GM12878 (cell line): ENCODE measurements around a stretch of chr2.

DNA sequence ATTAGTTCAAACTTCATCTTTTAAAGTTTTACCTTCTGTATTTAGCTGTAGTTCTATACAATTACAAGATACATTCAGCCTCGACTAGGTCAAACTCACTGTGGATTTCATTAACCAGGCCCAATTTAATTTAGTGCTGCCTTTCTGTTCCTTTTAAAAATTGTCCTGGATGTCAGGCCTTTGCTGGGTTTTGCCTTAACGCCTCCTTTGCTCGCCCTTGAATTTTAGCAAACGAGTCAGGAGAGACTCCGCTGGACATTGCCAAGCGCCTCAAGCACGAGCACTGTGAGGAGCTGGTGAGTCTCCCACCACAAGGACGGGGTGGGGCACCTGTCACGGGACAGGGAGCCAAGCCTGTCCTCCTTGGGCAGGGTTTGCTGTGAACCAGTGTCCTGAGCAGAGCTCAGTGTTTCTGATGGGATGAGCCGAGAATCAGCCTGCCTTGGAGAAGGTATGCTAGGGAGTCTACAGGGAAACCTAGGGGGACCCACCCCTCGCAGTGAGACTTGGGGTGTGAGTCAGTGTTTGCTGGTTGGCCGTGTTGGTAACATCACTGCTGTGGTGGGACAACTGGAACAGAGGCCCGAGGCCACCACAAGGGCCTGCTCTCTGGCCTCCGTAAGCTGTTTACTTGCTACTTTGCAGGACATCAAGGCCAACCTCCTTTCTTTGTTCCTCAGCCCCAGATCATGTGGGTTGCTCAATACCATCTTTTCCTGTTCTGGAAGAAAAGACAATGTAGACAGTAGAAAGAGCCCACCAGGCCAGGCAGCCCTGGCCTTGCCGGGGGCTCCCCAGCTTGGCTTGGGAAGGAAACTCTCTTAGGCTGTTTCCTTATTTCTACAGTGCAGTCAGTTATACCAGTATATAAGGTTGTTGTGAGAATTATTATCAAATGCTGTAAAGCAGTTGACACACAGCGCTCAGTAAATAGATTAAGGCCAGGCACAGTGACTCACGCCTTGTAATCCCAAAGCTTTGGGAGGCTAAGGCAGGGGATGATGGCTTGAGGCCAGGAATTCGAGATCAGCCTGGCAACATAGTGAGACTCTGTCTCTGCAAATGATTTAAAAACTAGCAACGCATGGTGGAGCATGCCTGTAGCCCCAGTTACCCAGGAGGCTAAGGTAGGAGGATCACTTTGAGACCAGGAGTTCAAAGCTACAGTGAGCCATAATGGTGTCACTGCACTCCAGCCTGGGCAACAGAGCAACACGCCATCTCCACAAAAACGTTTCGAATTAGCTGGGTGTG is 42.4 kb downstream of the ITGB1BP1 start:
- RAMPAGE, long total RNA = no peak
- RRBS, 2 experiments = no CpG with 5 or more reads among the region's 22 CpGs
CAGE:
- cytosol, long polyA minus RNA = no peak
- cytosol, long polyA plus RNA = no peak
- long polyA plus RNA = no peak
- nucleolus, long total RNA = no peak
- nucleus, long polyA plus RNA = no peak
- nucleus, long total RNA = no peak

- RAMPAGE, long total RNA = no peak
- RRBS, 2 experiments = no CpG with 5 or more reads among the region's 4 CpGs
CAGE:
- cytosol, long polyA minus RNA = no peak
- cytosol, long polyA plus RNA = no peak
- long polyA plus RNA = no peak
- nucleolus, long total RNA = no peak
- nucleus, long polyA plus RNA = no peak
- nucleus, long total RNA = no peak
These were observed 17.1 kb downstream of the IAH1 start for GRCh38 chr2:9491496-9491859.

- RAMPAGE, long total RNA = no peak
- RRBS, 2 experiments = no CpG with 5 or more reads among the region's 6 CpGs
CAGE:
- cytosol, long polyA minus RNA = no peak
- cytosol, long polyA plus RNA = no peak
- long polyA plus RNA = no peak
- nucleolus, long total RNA = no peak
- nucleus, long polyA plus RNA = no peak
- nucleus, long total RNA = no peak
These were observed 4.6 kb downstream of the ADAM17 start for GRCh38 chr2:9550966-9551478.

DNA sequence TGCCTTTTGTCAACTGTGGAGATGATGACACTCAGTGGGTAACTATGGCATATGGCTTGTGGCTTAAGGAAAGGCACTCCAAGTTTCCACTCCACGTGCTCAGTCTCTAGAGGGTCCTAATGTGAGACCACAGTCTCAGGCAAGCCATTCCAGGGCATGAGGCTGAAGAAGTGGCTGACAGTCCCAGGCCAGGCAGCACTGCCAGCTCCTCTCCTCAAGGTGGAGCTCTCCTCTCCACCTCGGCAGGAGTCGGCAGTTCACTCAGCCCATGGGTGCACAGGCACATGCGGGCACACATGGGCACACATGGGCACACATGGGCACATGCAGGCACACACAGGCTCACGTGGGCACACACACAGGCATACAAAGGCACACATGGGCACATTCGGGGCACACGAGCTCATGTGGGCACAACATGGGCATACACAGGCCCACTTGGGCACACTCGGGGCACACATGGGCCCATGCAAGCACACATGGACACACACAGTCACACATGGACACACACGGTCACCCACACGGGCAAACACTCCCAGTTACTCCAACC is 65.3 kb upstream of the TAF1B start:
- RAMPAGE, long total RNA = no peak
- RRBS, 2 experiments = no CpG with 5 or more reads among the region's 10 CpGs
CAGE:
- cytosol, long polyA minus RNA = no peak
- cytosol, long polyA plus RNA = no peak
- long polyA plus RNA = no peak
- nucleolus, long total RNA = no peak
- nucleus, long polyA plus RNA = no peak
- nucleus, long total RNA = no peak

DNA sequence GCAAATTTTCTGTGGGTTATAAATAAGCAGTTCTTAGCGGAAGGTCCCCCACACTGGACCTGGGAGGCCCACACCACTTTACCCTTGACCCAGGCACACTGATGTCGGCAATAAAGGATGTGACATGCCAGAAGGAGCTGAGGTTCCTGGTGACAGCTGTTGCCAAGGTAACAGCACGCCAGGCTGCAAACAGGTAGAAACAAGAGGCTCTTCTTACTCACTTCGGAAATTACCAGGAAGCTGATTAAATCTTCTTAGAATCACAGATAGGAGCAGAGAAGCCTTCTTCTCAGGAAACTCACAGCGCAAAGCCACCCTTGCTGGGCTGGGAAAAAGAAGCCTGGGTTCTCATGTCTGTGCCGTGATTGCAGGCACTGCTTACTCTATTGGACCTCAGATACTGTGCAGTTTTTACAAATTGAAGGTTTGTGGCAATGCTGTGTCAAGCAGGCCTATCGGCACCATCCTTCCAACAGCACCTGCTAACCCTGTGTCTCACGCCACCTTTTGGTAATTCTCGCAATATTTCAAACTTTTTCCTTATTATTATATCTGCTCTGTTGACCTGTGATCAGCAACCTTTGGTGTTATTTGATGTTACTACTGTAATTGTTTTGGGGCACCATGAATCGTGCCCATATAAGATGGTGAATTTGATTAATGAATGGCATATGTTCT is 61.0 kb upstream of the TAF1B start:
- RAMPAGE, long total RNA = no peak
- RRBS, 2 experiments = no CpG with 5 or more reads among the region's 10 CpGs
CAGE:
- cytosol, long polyA minus RNA = no peak
- cytosol, long polyA plus RNA = no peak
- long polyA plus RNA = no peak
- nucleolus, long total RNA = no peak
- nucleus, long polyA plus RNA = no peak
- nucleus, long total RNA = no peak

- RAMPAGE, long total RNA = no peak
- RRBS, 2 experiments = 1% methylated on average over 24 to 30 of the region's 34 CpGs
CAGE:
- cytosol, long polyA minus RNA = no peak
- cytosol, long polyA plus RNA = no peak
- long polyA plus RNA = no peak
- nucleolus, long total RNA = no peak
- nucleus, long polyA plus RNA = no peak
- nucleus, long total RNA = no peak
These were observed 305 bp downstream of the GRHL1 start for GRCh38 chr2:9951876-9952120.

- RAMPAGE, long total RNA = no peak
- RRBS, 2 experiments = no CpG with 5 or more reads among the region's 8 CpGs
CAGE:
- cytosol, long polyA minus RNA = no peak
- cytosol, long polyA plus RNA = no peak
- long polyA plus RNA = no peak
- nucleolus, long total RNA = no peak
- nucleus, long polyA plus RNA = no peak
- nucleus, long total RNA = no peak
These were observed 24.6 kb downstream of the GRHL1 start for GRCh38 chr2:9976035-9976478.

- RAMPAGE, long total RNA = no peak
- RRBS, 2 experiments = 70 to 91% methylated on average over 16 to 19 of the region's 67 CpGs
CAGE:
- cytosol, long polyA minus RNA = no peak
- cytosol, long polyA plus RNA = no peak
- long polyA plus RNA = no peak
- nucleolus, long total RNA = no peak
- nucleus, long polyA plus RNA = no peak
- nucleus, long total RNA = no peak
These were observed 36.8 kb upstream of the KLF11 start for GRCh38 chr2:10006179-10007347.

GRCh38 chr2:10028780-10029917 is 14.2 kb upstream of the KLF11 start:
- RAMPAGE, long total RNA = no peak
- RRBS, 2 experiments = 17 to 48% methylated on average over 2 to 4 of the region's 36 CpGs
CAGE:
- cytosol, long polyA minus RNA = no peak
- cytosol, long polyA plus RNA = no peak
- long polyA plus RNA = no peak
- nucleolus, long total RNA = no peak
- nucleus, long polyA plus RNA = no peak
- nucleus, long total RNA = no peak

DNA sequence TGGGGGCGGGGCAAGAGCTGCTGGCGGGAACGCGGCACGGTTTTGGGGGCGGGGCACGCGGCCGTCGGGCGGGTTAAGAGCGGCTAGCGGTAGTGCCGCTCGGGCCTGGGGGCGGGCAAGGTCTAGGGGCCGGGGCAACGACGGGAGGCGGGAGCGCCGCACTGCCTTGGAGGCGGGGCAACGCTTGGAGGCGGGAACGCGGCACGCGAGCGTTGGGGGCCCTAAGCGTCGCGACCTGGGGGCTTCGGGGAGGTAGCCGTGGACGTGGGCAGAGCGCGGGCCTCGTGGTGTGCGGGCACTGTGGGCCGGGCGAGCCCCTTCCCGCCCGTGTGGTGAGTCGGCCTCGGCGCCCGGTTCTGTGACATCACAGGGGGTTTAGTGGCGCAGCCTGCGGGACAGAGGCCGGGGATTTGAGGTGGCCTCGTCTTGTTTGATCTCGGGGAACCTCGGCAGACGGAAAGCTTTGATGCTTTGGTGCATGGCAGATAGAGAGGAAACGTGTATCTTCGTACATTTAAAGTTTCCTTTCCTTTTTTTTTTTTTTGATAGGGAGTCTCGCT is 850 bp downstream of the KLF11 start:
- RAMPAGE, long total RNA = no peak
- RRBS, 2 experiments = 34 to 90% methylated on average over 11 of the region's 58 CpGs
CAGE:
- cytosol, long polyA minus RNA = no peak
- cytosol, long polyA plus RNA = no peak
- long polyA plus RNA = no peak
- nucleolus, long total RNA = no peak
- nucleus, long polyA plus RNA = no peak
- nucleus, long total RNA = no peak

GRCh38 chr2:10124588-10124914 is 2.0 kb downstream of the RRM2 start:
- RAMPAGE, long total RNA = no peak
- RRBS, 2 experiments = no CpG with 5 or more reads among the region's 4 CpGs
CAGE:
- cytosol, long polyA minus RNA = no peak
- cytosol, long polyA plus RNA = no peak
- long polyA plus RNA = no peak
- nucleolus, long total RNA = no peak
- nucleus, long polyA plus RNA = no peak
- nucleus, long total RNA = no peak

DNA sequence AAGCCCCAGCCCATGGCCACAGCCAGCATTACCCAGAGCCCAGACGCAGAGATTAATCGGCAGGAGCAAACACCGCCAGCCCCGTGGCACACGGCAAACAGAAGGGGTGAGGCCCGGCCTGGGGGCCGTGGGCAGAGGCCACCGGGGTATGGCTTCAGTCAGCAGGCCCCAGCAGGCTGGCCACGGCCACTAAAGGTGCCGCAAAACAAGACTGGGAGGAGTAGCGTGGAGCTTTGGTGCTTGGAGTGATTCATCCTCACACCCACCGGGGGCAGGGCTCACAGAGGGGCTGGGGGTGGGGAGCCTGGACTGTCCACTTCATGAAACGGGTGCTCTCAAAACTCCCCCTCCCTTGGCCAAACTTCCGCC is 61.5 kb upstream of the HPCAL1 start:
- RAMPAGE, long total RNA = no peak
- RRBS, 2 experiments = no CpG with 5 or more reads among the region's 14 CpGs
CAGE:
- cytosol, long polyA minus RNA = no peak
- cytosol, long polyA plus RNA = no peak
- long polyA plus RNA = no peak
- nucleolus, long total RNA = no peak
- nucleus, long polyA plus RNA = no peak
- nucleus, long total RNA = no peak

DNA sequence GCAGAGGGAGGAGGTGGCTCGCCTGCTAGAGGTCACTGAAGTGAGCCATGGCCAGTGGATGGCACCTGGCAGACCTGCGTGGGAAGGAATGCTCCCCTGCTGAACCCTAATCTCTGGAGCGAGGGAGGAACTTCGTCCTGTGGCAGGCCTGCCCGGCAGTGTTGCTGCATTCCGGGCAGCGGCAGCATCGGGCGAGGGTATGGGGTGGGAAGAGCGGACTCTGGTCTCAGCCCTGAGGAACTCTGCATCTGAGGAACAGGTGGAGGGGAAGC is 25.1 kb upstream of the HPCAL1 start:
- RAMPAGE, long total RNA = no peak
- RRBS, 2 experiments = 90 to 92% methylated on average over 4 of the region's 10 CpGs
CAGE:
- cytosol, long polyA minus RNA = no peak
- cytosol, long polyA plus RNA = no peak
- long polyA plus RNA = no peak
- nucleolus, long total RNA = no peak
- nucleus, long polyA plus RNA = no peak
- nucleus, long total RNA = no peak

GRCh38 chr2:10286710-10287227 is 15.9 kb upstream of the HPCAL1 start:
- RAMPAGE, long total RNA = no peak
- RRBS, 2 experiments = no CpG with 5 or more reads among the region's 20 CpGs
CAGE:
- cytosol, long polyA minus RNA = no peak
- cytosol, long polyA plus RNA = no peak
- long polyA plus RNA = no peak
- nucleolus, long total RNA = no peak
- nucleus, long polyA plus RNA = no peak
- nucleus, long total RNA = no peak

DNA sequence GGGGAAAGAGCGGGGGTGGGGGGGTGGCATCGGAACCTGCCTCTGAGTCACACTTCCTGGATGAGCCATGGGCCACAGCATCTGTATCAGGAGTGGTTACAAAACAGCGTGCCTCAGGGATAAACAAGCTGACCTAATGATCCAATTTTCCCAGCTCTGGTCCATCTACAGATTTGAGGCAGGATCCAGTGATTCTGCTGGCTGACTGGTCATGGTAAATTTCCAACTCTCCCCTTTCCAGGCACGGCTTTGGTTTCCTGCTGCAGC is 4.8 kb upstream of the HPCAL1 start:
- RAMPAGE, long total RNA = no peak
- RRBS, 2 experiments = no CpG with 5 or more reads among the region's 4 CpGs
CAGE:
- cytosol, long polyA minus RNA = no peak
- cytosol, long polyA plus RNA = no peak
- long polyA plus RNA = no peak
- nucleolus, long total RNA = no peak
- nucleus, long polyA plus RNA = no peak
- nucleus, long total RNA = no peak

- RAMPAGE, long total RNA = no peak
- RRBS, 2 experiments = no CpG with 5 or more reads among the region's 19 CpGs
CAGE:
- cytosol, long polyA minus RNA = no peak
- cytosol, long polyA plus RNA = no peak
- long polyA plus RNA = no peak
- nucleolus, long total RNA = no peak
- nucleus, long polyA plus RNA = no peak
- nucleus, long total RNA = no peak
These were observed 1.8 kb downstream of the HPCAL1 start for GRCh38 chr2:10304453-10304882.

- RAMPAGE, long total RNA = no peak
- RRBS, 2 experiments = no CpG with 5 or more reads among the region's 4 CpGs
CAGE:
- cytosol, long polyA minus RNA = no peak
- cytosol, long polyA plus RNA = no peak
- long polyA plus RNA = no peak
- nucleolus, long total RNA = no peak
- nucleus, long polyA plus RNA = no peak
- nucleus, long total RNA = no peak
These were observed 2.5 kb downstream of the HPCAL1 start for GRCh38 chr2:10305154-10305741.

GRCh38 chr2:10320120-10321496 is 17.9 kb downstream of the HPCAL1 start:
- RAMPAGE, long total RNA = no peak
- RRBS, 2 experiments = no CpG with 5 or more reads among the region's 23 CpGs
CAGE:
- cytosol, long polyA minus RNA = no peak
- cytosol, long polyA plus RNA = no peak
- long polyA plus RNA = no peak
- nucleolus, long total RNA = no peak
- nucleus, long polyA plus RNA = no peak
- nucleus, long total RNA = no peak

DNA sequence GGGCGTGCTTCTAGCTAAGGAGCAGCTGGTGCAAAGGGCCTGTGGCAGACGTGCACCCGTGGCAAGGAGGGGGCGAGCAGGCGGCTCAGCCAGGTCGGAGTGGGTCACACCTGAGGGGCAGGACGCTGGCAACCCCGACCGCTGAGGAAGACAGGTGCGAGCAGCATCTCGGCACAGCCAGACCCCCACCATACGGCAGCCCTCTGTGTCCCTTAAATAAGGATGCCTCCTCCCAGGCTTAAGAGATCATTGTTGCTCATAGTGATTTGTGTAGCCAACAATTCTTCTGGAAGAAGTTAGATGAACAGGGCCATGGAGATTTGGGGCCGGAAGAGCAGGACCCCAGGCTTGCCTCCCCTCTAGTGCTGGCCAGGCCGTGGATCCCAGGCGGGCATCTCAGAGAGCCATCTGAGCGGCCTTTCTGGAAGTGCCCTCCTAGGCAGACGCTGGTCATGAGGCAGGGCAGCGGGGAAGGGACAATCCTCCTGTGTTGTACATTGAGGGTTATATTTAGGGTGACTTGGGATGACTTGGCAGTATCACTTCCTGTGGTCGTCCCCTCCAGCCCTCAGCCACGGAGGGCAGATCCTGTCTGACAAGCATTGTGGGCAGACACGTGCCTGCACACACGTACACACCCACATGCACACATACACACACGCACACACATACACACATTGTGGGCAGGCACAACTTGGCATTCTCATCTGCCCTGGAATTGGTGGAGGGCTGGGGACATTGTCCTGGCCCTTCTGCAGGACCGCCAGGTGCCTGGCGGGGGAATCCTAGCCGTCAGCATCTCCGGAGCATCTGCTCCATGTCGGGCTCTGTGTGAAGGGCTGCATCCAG is 47.8 kb downstream of the ODC1 start:
- RAMPAGE, long total RNA = no peak
- RRBS, 2 experiments = 78 to 86% methylated on average over 2 of the region's 28 CpGs
CAGE:
- cytosol, long polyA minus RNA = no peak
- cytosol, long polyA plus RNA = no peak
- long polyA plus RNA = no peak
- nucleolus, long total RNA = no peak
- nucleus, long polyA plus RNA = no peak
- nucleus, long total RNA = no peak

- RAMPAGE, long total RNA = no peak
- RRBS, 2 experiments = no CpG with 5 or more reads among the region's 23 CpGs
CAGE:
- cytosol, long polyA minus RNA = no peak
- cytosol, long polyA plus RNA = no peak
- long polyA plus RNA = no peak
- nucleolus, long total RNA = no peak
- nucleus, long polyA plus RNA = no peak
- nucleus, long total RNA = no peak
These were observed 45.7 kb downstream of the ODC1 start for GRCh38 chr2:10402085-10403139.